ENCODE measurements around the gene BATF2.

DNA sequence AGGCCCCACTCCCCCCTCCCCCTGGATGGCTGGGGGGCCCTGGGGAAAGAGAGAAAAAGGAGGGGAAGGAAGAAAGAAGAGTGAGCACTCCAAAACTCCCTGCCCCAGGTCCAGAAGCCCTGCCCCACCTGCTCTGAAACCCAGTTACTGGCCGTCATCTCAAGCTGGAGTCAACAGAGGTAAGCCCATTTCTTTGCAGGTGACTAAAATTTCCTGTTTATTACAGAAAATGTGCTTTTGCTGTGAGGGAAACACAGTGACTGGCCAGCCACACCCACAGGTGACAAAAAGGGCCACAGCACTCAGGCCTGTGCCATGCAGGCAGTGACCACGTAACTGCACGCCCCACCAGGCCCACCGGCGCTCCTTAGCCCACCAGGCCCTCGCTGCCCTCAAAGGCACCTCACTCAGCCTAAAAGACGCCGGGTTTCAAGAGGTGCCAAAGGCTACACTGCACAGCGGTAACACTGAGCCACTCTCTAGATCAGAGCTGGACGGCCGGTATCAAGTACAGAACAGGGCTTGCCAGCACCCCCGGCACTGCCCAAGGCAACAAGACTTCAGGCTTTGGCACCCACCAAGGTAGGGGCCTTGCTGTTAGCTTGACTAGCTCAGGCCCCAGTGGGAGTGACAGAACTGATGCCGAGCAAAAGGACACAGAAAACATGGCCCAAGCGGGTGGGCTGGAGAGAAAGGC, 13.4 kb downstream of the EHD1 start:
- RRBS, result 96% methylated on average over 7 of the region's 14 CpGs

DNA sequence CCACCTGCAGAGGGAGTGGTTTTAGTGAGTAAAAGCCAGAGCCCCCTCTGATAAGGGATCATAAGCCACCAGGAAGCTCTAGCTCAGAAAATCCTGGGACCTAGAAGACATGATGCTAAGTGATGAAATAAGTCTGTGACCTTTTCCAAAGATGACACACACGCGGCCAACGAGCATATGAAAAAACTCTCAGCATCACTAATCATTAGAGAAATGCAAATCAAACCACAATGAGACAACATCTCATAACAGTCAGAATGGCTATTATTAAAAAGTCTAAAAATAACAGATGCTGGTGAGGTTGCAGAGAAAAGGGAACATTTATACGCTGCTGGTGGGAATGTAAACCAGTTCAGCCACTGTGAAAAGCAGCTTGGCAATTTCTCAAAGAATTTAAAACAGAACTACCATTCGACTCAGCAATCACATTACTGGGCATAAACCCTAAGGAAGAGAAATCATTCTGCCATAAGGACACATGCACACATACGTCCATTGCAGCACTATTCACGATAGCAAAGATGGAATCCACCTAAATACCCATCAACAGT, 12.8 kb downstream of the EHD1 start:
- RRBS, result no CpG with 5 or more reads among the region's 7 CpGs

DNA sequence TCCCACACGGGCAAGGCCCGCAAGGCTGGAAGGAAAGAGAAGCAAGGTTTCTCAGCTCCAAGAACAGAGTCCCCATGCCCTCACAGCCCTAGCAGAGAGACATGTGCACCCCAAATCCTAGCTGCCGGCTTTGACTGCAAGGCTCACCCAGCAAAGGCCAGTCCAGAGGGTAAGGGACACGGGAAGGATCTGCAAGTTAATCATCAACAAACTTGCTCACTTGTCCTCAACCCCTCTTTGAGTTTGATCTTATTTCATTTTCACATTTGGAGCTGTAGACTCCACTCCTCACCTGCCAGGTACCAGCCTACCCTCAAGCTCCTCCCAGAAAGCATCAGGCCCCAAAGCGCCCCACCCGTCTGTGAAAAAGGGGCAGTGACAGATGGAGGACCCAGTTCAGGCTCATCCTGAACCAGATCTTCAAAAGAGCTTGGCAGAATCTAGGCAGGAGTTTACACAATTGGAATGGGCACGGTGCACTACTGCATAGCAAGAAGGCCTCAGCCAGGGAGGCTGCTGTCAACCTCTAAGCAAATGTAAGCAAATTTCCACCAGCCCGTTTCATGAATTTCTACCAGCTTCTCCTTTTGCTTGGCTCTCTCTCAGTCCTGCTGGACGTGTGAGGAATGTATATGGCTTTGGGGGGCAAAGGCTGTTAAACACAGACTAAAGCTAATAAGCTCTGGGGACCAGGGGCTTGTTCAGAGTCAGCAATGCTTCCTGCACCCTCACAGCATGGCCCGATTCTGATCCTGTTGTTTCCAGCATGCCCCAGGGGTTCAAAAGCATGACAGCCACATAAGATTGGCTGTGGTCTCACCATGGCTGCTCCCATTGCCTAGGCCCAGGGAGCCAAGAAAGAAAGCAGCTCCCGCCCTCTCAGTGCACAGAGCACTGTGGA, 5.4 kb downstream of the EHD1 start:
- RRBS, result no CpG with 5 or more reads among the region's 11 CpGs

DNA sequence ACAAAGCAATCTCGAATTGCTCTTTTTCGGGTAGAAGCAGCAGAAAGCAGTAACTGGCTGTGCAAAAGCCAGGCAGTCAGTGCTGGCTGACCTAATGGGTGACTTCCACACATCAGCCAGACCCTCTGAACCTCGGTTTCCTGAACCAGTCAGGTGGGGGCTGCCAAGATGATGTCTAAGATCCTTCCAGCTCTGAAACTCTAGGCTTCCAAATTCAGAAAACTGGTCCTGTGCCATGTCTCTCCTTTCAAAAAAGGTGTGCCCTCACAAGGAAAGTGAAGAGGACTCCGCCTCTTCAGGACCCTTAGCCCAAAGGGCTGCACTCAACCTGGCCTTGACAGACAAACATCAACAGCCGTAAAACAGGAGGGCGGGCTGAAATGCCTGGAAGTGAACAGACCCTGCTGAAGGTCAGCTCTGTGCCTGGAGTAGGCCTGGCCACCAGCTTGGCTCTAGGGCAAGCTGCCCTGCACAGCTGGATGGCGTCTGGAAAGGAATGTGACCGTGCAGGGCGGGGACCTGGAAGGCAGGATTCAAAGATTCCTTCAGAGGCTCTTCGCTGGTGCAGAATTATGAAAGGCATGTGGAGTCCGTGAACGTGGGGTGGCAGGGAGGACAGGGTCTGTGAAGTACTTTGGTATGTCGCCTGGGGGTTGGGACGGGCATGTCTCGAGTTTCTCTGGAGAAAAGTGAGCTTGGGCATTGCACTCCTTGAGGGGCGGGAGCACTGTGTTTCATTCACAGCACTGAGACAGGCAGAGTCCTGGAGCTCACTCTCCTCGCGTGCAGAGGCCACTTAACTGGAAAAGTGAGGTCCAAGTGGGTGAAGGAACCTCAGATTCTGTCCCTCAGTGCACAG, 1.7 kb downstream of the EHD1 start:
- RRBS, result no CpG with 5 or more reads among the region's 18 CpGs

GRCh38 chr11:64892107-64892525, 13.7 kb upstream of the EHD1 start:
- RRBS, result no CpG with 5 or more reads among the region's 7 CpGs

DNA sequence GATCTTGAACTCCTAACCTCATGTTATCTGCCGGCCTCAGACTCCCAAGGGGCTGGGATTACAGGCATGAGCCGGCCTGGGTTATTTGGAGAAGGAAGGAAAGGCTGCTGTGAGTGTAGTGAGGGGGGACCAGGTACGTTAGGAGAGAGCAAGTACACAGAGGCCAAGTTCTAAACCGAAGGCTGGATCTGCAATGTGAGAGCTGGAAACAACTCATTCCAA, 389 bp downstream of the BATF2 start:
- RRBS, result no CpG with 5 or more reads among the region's 4 CpGs

DNA sequence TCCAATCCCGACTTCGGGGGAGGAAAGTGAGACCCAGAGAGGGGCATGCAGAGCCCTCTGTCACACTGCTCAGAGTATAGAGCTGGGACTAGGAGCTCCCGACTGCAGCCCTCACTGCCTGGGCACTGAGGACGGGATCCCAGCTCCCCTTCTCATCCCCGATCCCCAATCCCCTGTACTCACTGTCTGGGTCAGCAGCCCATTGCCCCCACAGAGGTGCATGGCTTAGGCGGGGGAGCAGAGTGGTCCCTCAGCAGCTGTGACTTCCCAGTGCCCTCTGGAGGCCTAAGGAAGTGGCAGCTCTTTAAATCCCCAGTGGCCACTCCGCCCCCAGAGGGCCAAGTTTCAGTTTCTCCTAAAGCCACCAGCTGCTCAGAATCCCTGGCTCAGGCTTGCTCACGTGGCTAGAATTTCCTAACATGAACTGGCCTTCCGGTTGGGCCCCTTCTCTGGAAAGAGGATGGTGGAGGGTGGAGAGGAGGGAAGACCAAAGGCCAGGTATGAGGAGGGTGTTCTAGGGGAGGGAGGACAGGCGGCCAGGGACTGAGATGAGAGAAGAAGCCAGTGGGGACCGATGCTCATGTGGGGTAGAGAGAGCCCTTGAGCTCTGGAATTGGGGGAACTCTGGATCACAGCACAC, at the start of gene BATF2:
BATF2 (minus strand) TSS at position 279 of the 640 bp plus-strand sequence.
- RRBS, result no CpG with 5 or more reads among the region's 11 CpGs

- RRBS, result no CpG with 5 or more reads among the region's 6 CpGs
Observed at GRCh38 chr11:65096918-65097113, 802 bp downstream of the VPS51 start.

GRCh38 chr11:65127186-65128186, 5.4 kb downstream of the MRPL49 start:
- RRBS, result no CpG with 5 or more reads among the region's 14 CpGs

- RRBS, result no CpG with 5 or more reads among the region's 2 CpGs
Observed at GRCh38 chr11:65130270-65130469, 4.1 kb downstream of the SYVN1 start.

DNA sequence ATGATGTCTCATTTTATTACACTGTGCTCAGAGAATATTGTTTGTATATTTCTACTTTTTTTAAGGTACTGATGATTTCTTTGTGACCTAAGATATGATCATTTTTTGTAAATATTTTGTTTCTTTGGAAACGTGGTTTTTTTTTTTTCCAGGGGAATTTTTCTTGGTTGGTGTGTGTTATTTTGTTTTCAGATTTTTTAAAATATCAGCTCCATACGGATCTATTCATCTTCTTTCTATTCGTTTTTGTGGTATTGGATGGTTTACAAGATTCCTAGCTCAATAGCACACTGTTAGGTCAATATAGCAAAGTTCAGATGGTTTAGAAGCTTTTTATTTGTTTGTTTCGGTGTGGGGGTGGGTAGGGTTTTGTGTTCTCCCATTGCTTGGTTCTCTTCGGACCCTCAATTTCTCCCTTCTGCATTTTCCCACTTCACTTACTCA, 4.7 kb upstream of the SPDYC start:
- RRBS, result no CpG with 5 or more reads among the region's 5 CpGs

DNA sequence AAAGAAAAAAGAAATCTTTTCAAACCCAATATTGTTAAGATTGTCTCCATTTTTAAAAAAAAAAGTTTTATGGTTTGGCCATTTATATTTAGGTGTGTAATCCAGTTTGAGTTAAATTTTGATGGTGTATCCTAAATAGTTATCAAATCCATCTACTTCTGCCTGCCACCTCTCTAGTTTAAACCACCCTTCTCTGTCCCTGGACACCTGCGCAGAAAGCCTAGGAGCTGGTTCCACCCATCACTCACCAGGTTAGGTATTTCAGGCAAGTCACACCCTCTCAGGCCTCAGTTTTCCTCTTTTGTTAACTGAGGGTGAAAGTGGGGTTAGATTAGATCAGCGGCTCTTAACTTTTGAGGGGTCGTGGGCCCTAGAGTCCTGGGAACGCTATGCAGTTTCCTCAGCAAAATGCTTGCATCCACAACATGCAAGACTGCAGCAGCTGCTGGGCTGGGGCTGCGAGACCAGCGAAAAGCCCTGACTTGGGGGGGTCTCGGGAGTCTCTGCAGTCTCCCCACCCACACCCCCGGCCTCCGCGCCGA, 1.3 kb upstream of the CAPN1 start:
- RRBS, result no CpG with 5 or more reads among the region's 11 CpGs

DNA sequence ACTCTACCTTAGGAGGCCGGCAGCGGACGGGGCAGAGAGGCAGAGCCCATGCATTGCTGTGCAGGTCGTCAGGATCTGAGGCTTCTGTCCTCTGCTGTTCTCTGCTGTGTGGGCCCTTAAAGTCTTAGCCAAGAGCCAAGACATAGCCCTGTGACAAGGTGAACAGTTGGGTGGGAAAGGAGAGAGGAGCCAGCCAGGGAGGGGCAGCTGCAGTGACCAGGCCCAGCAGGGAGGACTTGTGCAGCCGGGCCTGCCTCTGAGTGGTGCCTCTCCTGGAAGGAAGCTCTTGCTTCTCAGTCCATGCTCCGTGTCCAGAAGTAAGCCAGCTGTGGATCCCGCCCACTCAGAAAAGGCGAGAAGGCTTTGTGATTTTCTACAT, 17.5 kb upstream of the CDC42EP2 start:
- RRBS, result no CpG with 5 or more reads among the region's 8 CpGs

GRCh38 chr11:65353608-65354306, 794 bp upstream of the TIGD3 start:
- RRBS, result no CpG with 5 or more reads among the region's 25 CpGs

DNA sequence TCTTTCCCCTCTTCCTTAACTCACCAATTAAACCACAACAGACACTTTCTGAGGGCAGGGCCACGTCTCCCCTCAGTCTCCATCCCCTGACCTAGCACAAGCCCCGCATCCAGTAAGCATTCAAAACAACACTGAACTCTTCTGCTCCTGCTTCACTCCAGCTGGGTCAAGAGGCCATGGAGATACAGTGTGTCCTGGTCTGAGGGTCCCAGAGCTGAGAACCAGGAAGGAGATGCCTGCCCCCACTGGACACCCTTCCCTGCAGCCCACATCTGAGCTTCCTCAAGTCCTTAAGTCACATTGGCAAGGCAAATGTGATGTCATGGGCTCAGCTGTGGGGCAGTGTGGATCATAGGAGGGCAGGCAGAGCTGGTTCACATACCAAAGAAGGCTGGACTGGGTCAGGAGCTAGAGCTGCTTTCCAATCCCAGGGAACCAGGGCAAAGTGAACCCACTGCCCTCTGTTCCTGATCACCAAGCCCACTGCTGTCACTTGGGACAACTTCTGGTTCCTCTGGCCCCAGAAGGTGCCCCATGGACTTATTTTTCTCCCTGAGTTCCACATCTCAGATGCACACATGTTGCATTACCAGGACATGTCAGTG, 1.3 kb upstream of the FRMD8 start:
- RRBS, result no CpG with 5 or more reads among the region's 2 CpGs

DNA sequence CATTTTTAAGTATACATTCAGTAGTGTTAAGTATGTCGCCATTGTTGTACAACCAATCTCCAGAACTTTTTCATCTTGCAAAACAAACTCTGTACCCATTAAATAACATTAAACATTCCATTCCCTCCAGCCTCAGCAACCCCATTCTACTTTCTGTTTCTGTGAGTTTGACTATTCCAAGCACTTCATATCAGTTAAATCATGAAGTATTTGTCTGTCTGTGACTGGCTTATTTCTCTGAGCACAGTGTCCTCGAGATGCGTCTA, 44.4 kb downstream of the FRMD8 start:
- RRBS, result no CpG with 5 or more reads among the region's 3 CpGs

- RRBS, result no CpG with 5 or more reads among the region's 7 CpGs
Observed at GRCh38 chr11:65439103-65440127, 53.0 kb downstream of the FRMD8 start.

GRCh38 chr11:65488805-65488992, 36.2 kb upstream of the SCYL1 start:
- RRBS, result no CpG with 5 or more reads among the region's 3 CpGs

GRCh38 chr11:65493793-65494314, 31.0 kb upstream of the SCYL1 start:
- RRBS, result no CpG with 5 or more reads among the region's 8 CpGs

GRCh38 chr11:65499187-65499944, 25.5 kb upstream of the SCYL1 start:
- RRBS, result no CpG with 5 or more reads among the region's 13 CpGs